Heart (tissue), 3 donors: ENCODE measurements around a stretch of chr16.

DNA sequence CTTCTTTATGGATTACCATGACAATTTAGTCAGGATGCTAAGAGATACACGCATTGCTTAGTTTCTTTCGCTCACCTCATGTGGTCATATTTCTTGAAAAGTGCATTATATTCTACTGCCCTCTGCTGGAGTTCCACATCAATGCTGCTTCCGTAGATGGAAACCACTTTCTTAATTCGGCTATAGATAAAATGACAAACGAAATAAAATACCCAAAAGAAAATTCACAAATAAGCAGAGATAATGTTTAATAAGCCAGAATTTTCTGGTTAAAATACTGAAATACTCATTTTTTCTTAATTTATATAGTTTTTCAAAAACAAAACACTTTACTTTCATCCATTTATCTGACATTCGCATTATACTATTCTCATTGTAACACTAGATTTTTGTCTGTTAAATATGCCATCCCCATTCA is 22.0 kb upstream of the PHLPP2 start:
- RAMPAGE, long total RNA, 2 experiments: no peak in any of the 2 experiments

- RAMPAGE, long total RNA, 2 experiments: no peak in any of the 2 experiments
Measured at GRCh38 chr16:71810000-71810396, 1.4 kb upstream of the AP1G1 start.

GRCh38 chr16:71882775-71883142 is 1.2 kb downstream of the ZNF821 start:
- RAMPAGE, long total RNA, 2 experiments: no peak in any of the 2 experiments

DNA sequence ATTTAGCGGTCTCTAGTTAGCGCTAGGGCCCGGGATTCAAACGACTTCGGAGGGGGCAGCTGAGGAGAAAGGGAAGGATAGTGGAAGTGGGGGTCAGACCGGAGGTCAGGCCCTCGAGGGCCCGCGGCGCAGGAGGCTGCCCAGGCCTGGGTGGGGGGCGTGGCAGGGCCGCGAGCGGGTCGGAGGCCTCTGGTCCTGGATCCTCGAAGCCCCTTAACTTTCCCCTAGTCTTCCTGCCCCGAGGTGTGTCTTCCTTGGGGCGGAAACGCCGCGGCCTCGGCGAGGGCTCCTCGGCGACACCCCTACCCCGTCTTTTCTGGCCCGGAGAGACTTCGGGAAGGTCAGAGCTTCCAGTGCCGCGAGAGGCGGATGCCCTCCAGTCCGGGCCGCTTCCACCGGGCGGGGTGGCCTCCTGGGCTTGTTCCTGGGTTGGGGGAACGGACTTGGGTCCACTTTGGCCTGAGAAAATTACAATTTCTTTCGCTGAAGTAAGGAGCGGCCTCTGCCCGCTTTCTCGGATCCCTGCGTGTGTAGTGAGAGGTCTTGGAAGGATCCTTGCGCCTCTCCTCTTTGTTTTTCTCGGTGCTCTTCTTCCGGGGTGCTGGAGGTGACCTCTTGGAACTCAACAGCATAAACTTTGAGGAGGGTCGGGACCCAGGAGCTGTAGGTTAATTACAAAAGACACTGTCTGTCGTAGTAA is 468 bp downstream of the IST1 start:
- RAMPAGE, long total RNA, 2 experiments: no peak in any of the 2 experiments

DNA sequence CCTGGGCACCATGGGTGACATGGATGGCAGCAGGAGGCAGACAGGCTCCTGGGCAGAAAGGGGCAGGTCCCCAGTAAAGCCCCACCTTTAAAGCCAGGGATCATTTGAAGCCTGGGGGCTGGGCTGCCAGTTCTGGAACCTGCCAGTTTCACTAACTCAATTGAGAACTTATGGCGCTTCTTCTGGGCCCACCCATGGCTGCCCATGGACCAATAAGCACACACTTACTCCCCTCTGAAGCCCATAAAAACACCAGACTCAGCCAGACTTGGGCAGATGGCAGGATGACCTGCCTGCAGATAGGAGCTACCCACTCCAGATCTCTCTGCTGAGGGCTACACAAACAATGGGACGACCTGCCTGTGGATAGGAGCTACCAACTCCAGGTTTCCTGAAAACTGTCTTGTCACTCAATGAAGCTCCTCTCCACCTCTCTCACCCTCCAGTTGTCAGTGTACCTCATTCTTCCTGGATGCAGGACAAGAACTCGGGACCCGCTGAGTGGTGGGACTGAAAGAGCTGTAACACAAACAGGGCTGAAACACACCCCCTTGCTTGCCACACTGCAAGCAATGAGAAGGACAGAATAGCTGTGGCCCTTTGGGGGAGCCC is 43.2 kb downstream of the IST1 start:
- RAMPAGE, long total RNA, 2 experiments: no peak in any of the 2 experiments

DNA sequence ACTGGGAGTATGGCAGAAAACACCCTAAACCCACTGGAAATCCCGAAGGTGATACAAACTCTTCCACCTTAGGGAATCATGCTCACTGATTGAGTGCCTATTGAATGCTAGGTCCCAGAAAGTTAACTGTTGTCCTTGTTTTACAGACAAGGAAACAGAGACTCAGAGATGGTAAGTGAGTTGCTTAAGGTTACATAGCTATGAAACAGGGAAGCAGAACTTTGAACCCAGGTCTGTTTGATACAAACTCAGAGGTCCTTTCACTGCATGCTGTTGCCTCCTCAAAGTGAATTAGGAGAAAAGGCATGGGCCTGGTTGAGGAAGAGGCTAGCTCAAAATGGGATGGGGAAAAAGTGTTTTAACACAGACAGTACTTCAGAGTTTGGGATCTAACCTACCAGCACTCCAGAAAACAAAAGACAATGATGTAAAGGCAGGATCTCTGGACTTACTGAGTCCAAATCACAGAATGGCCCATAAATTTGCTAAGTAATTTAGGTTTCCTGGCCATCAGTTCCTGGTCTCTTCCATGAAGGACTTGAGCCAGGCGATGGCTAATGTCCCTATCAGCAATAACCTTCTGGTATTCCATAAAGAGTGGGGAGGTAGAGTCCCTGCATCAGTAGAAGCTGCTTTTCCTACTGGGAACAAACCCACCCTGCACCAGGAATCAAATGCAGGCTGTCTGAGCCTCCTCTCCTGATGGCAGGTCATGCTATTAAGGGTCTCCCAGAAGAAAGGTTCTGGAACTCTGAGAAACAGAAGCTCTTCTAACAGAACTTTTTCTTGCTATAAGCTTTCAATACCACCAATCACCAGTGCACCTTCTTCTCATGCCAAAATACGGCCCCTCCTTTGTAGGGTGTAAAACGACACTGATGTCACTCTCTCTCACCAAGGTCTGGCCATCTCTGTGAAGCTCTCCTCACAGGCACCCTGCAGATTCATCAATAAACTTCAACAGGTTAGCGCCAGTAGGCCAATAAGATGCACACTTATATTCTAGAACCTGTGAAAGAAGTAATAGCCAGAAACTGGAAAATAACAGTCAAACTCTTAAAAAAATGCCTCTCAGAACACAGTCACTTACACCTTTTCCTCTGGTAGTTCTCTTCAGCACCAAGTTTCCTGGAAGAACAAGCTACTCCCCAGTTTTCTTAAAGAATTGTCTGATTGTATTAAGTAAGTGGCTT is 1.5 kb upstream of the HPR start:
- RAMPAGE, long total RNA, 2 experiments: no peak in any of the 2 experiments

GRCh38 chr16:72876970-72878002 is 170.6 kb downstream of the ZFHX3 start:
- RAMPAGE, long total RNA, 2 experiments: no peak in any of the 2 experiments

DNA sequence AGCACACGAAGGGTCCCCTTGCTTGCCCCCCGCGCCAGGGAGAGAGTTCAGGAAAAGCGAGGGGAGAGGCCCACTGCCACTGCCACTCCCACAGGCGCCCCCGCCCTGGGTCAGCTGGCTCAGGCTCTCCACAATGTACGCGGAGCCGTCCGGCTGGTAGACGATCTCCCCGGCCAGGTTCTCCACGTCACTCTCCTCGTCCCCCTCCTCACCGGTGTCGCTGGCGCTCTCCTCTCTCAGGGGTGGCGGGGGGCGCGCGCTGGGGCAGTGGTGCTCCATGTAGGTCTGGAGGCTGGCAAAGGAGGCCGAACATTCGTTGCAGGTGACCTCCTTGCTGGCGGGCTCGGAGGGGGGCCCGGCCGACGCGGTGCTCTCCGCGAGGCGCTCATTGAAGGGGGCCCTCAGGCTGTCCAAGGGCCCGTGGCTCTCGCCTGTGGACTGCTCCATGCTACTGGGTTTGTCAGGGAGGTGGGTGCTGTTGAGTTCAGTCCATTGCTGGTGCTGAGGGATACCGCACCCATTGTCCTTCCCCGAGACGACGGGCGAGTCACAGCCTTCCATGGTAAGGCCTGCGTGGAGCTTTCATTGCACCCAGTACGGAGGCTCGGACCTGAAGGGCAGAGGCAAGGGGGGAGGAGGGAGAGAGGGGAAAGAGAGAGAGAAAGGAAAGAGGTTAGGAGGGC is 88.2 kb downstream of the ZFHX3 start:
- RAMPAGE, long total RNA, 2 experiments: no peak in any of the 2 experiments

DNA sequence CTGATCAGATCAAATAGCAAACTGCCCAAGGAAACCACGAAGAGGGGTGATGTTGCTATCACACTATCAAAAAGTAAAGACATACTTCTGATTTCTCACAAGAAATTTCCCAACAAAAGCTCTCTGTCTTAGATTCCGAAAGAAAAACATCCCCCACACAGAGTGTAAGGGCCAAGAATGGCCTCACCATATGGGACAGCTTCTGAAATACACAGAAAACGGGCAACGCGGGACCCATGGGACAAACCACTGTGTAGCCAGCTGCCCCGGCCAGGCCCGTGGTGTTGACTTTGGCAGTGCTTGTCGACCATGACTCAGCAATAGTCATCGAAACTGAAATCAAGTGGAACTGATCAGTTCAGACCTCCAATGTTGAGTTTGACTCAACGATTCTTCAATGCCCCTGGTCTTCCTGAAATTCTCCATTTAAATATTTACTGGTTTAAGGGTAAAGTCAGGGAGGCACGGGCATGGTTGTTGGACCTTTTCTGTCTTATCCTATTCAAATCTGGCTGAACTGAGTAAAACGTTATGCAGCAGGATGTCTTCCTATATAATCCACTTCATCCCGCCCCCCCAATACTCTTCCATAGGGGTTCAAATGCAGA is 27.5 kb downstream of the ZFHX3 start:
- RAMPAGE, long total RNA, 2 experiments: no peak in any of the 2 experiments

DNA sequence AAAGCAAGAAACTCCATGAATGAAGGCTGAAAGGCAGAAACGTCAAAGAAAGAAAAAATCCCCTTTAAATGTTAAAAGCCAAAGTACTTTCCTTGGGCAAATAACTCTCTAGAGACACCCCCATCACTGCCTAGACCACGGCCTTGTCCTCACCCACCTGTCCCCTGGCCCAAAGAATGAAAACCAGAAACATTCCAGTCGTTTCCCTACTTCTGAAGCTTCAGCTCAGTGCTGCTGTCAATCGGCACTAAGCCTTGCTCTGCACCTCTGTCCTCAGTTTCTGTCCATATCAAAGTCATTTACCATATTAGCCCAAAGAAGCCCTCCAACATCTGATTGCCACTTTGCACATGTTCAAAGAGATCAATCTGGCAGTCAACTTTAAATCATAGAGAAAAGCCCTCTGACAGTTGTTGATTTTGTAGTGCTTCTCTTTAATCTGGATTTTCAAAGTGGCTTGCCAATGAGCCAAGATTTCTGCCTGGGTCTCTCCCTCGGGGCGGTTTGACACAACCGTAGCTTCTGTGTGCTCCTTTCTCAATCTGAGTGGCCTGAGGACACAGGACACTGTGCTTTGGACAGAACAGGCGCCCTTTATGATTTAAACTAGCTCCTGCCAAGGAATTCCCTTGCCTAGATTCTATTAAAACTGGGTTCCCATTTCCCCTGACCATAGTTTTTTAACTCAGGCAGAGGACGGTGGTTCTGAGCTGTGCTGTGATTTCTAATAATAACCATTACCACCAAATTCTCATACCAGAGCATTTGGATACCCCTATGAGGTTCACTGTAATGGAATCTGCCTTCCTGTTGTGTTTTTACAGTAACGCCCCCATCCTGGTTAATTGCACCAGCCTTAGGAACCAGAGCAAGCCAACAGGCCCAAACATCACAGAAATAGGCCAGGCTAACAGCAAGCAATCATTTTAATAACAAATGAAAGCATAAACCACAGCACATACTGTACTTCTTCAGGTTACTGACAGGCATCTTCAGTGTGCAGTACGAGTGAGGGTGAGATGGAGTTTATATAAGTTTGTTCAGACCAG is 4.1 kb downstream of the ZFHX3 start:
- RAMPAGE, long total RNA, 2 experiments: no peak in any of the 2 experiments

GRCh38 chr16:73054974-73055402 is 7.1 kb upstream of the ZFHX3 start:
- RAMPAGE, long total RNA, 2 experiments: no peak in any of the 2 experiments

DNA sequence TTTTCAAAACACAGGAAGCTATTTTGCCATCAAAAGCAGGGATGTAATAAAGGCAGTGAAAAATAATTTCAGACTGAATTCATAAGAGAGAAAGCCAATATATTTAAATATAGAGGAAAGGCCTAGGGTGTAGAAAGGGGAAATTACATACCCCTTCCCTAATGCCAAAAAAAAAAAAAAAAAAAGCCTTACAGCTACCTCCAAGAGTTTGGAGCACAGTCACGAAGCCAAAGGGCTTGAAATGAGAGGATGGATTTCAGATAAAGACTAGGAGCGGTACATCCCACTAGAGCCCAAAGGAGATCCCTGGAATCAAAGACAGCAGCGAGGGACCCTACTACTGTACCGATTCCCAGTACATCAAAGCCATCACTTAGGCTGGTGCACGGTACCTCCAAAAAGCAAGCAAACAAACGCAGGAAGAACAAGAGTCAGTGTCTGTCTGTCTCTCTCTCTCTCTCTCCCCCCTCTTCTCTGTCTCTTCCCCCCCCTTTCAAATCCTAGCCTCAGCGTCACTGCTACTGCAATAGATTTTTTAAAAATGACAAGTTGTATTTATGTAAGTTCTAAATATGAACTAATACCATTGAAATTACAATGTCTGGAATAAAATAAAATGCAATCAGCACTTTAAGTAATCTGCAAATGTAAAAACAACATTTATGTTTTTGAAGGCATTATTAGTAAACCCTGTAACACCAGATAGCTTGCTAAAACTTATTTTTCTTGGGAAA is 12.3 kb upstream of the ZFHX3 start:
- RAMPAGE, long total RNA, 2 experiments: no peak in any of the 2 experiments

- RAMPAGE, long total RNA, 2 experiments: no peak in any of the 2 experiments
Measured at GRCh38 chr16:73060846-73061545, 13.1 kb upstream of the ZFHX3 start.

- RAMPAGE, long total RNA, 2 experiments: no peak in any of the 2 experiments
Measured at GRCh38 chr16:73153958-73154678, 106.2 kb upstream of the ZFHX3 start.

GRCh38 chr16:73231765-73233070 is 184.3 kb upstream of the ZFHX3 start:
- RAMPAGE, long total RNA, 2 experiments: no peak in any of the 2 experiments

DNA sequence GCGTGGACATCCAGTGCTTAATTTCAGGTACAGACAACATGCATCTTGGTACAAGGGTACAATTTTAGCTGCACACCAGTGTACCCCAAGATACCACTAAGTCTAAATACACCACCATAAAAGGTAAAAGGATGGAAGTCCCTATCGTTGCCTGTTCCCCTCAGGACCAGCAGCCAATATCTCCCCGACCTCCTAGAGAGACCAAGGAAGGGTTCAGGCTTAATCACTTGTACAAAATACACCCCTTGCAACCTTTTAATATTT is 477.5 kb upstream of the ZFHX3 start:
- RAMPAGE, long total RNA, 2 experiments: no peak in any of the 2 experiments

DNA sequence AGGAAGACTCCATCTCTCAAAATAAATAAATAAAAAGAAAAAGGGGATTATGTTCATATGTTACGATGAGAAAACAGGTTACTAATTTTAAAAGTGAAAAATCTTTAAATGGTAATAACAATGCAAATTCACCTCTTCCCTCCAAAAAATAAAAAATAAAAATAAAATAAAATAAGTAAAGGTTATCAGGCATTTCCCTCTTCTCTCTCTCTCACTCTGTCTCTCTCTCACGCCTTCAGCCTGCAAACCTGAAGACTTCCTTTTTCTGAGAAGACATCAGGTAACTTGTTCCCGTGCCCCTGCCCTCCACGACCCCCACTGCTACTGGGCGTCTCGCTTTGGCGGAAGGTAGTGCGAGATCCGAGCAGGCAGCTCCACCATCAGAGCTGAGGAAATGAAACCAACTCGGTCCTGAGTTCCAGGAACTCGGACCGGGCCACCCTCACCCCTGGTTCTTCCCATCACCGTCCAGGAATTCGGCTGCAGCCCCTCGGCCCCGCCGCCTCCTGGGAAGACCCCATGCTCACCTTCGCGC is 669 bp downstream of the MLKL start:
- RAMPAGE, long total RNA, 2 experiments: no peak in any of the 2 experiments

DNA sequence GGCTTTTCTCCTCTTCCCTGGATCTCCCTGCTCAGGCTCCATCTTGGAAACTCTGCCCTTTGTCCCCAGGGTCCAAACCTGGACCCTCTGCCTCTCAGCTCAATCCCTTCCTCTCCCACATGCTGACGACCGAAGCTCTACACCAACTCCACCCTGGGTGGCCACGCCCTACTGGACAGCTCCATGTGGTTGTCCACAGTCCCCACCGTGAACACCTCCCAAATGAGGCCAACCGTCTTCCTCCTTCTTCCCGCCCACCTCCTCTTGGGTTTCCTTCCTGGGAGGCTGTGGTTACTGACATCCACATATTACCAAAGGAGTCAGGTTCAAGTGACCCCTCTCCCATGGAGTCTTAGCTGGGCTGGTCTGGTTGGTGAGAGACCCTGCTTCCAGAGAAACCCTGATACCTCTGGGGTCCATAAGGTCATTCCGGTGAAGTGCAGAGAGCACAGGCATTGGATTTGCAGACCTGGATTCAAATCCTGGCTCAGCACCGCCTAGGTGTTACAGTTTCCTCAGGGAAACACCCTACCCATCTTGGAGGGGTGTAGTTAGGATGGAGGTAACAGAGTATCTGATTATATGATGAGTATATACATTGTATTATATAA is 22.7 kb upstream of the MLKL start:
- RAMPAGE, long total RNA, 2 experiments: no peak in any of the 2 experiments

DNA sequence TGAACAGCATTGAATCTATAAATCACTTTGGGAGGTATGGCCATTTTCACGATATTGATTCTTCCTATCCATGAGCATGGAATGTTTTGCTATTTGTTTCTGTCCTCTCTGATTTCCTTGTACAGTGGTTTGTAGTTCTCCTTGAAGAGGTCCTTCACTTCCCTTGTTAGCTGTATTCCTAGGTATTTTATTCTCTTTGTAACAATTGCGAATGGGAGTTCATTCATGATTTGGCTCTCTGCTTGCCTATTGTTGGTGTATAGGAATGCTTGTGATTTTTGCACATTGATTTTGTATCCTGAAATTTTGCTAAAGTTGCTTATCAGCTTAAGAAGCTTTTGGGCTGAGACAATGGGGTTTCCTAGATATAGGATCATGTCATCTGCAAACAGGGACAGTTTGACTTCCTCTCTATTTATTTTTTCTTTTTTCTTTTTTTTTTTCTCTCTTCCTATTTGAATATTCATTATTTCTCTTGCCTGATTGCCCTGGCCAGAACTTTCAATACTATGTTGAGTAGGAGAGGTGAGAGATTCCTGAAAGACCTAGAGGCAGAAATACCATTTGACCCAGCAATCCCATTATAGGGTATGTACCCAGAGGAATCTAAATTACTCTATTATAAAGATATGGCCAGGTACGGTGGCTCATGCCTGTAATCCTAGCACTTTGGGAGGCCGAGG is 22.4 kb downstream of the WDR59 start:
- RAMPAGE, long total RNA, 2 experiments: no peak in any of the 2 experiments

DNA sequence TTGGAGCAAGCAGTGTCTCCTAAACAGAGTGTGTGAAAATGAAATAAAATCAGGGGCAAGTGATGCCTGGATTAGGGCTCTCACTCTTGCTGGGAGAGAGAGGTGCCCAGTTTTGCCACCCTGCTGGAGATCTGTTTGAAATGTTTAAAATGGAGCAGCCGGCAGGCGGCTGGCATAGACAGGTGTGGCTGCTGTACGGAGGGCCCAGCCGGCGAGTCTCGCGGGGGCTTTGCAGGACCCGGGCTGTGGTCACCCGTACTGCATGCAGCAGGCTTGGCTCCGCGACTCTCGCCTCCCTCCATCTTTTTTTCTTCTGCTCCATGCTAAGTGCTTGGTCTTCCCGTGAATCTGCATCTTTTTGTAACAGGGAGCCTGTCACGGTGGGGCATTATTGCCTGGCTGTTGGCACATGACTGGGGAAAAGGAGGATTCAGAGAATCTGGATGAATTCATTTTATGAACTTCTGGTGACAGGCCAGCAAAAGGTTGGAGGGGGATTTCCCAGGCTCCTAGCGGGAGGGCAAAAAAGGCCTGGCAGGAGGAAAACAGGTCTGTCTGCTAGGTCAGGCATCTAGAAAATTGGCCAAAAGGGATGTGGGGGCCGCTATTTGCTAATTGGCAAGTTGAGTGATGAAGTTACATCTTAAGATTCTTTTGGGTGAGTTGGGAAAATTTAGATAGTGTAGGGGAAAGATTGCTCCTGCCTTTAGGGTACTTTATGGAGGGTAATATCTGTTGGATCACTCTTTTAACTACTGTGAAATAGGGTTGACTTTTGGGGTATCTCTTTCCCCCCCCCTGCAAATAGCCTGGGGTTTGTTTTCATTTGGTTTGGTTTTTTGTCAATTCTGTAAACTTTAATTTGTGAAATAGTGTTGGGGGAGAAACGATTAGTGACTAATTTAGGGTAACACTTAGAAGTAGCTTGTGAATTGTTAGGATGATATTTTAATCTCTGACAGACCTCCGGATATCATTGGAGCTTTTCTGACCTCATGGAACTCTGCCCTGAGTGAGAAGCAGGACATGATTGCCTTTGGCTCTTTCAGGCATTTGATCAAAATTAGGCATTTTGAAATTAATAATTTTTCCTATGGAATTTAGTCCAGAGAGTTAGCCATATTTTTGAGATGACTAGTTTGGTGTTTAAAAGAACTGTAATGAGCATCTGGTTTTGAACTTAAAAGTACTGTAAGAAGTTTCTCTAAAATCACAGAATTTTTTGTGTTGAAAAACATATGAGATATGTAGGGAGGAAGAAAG is 2.1 kb downstream of the ZNRF1 start:
- RAMPAGE, long total RNA, 2 experiments: no peak in any of the 2 experiments